Epithelial cell of esophagus (primary cell): Measurements from ENCODE around the gene ZNF280B.

GRCh38 chr22:22046399-22046866 lies 63.8 kb upstream of the TOP3B start:
- RRBS, result no CpG with 5 or more reads among the region's 3 CpGs

DNA sequence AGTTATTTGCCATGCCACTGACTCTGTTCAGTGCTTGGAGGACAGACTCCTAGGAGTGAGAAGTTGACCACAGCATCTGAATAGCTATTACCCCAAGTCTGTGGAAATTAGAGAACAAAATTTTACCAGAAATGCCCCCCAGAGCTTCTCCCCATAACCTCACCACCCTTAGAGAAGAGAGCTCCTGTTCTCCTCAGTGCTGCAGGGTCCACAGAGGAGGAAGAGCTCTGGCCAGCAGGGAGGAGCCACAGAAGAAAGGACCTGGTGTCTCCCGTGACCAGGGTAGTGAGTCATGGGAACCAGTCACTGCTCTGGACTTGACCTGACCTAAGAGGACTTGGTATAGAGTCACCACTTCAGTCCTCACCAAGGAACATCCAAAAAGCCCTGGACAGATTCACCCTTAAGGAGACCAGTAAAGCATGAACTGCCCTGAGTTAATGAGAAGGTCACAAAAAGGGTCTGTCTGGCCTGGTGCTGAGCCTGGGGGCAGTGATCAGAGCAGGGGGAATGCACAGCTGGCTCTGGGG lies 103.1 kb upstream of the TOP3B start:
- RRBS, result no CpG with 5 or more reads among the region's 1 CpG

GRCh38 chr22:22156680-22157533 lies 87.7 kb upstream of the VPREB1 start:
- RRBS, result 19% methylated on average over 2 of the region's 10 CpGs

DNA sequence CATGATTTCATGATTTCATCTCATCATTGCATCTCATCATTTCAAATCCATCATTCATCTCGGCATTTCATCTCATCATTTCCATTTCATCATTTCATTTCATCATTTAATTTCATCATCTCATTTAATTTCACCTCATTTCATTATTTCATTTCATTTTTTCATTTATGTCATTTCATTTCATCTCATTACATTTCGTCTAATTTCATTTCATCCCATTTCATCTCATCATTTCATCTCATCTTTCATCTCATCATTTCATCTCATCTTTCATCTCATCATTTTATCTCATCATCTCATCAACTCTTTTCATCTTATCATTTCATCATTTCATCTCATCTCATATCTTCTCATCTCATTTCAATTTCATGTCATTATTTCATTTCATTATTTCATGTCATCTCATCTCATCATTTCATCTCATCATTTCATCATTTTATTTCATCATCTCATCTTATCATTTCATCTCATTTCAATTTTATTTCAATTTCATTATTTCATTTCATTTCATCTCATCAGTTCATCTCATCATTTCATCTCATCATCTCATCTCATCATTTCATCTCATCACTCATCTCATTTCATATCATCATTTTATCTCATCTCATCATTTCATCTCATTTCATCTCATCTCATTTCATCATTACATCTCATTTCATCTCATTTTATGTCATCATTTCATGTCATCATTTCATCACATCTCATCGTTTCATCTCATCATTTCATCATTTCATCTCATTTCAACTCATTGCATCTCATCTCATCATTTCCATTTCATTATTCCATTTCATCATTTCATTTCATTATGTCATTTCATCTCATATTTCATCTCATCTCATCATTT lies 41.7 kb downstream of the VPREB1 start:
- RRBS, result no CpG with 5 or more reads among the region's 3 CpGs

- RRBS, result no CpG with 5 or more reads among the region's 6 CpGs
Measured at GRCh38 chr22:22375541-22376199, 131.1 kb downstream of the VPREB1 start.

DNA sequence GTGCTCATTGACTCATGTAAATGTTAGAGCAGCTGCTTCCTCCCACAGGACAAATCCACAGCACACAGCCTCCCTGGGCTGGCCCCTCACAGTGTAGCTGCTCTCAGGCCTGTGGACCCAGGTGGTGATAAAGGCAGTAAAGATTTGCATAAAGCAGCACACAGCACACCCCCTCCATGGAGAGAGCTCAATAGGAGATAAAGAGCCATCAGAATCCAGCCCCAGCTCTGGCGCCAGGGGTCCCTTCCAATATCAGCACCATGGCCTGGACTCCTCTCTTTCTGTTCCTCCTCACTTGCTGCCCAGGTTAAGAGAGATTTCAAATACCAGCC lies 113.8 kb downstream of the ZNF280B start:
- RRBS, result no CpG with 5 or more reads among the region's 1 CpG

DNA sequence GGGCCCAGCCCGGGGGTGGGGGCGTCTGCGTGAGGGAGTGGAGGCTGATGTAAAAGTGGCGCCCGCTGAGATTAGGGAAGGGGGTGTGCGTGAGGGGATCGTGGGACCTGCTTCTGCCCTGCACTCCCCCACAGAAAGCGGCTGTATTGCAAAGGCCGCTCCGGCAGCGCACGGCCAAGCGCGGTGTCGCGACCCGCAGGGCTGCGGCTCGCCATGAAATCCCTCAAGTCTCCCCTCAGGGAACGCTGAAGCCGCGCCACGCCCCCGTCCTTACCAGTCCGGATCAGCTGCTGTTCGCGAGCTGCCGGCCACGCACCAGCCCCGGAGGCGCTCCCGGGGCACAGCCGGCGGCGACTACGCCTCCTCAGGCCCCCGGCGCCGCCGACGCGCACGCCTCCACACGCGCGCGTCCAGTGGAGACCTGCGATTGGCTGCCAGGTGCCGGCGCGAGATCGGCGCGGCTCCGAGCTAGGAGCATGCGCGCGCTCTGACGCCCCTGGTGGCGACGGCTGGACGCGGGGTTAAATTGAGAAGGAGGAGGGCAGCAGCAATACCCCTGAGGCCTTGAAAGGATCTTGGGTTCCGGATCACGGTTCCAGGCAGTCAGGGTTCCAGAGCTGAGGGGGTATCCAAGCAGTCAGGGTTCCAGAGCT lies at the start of gene ZNF280B:
Gene ZNF280B, minus strand, starts transcription at position 358 of the 653 bp plus-strand sequence.
- RRBS, result 4% methylated on average over 13 of the region's 65 CpGs

- RRBS, result no CpG with 5 or more reads among the region's 9 CpGs
Measured at GRCh38 chr22:22787703-22788323, 99.8 kb upstream of the IGLL5 start.

DNA sequence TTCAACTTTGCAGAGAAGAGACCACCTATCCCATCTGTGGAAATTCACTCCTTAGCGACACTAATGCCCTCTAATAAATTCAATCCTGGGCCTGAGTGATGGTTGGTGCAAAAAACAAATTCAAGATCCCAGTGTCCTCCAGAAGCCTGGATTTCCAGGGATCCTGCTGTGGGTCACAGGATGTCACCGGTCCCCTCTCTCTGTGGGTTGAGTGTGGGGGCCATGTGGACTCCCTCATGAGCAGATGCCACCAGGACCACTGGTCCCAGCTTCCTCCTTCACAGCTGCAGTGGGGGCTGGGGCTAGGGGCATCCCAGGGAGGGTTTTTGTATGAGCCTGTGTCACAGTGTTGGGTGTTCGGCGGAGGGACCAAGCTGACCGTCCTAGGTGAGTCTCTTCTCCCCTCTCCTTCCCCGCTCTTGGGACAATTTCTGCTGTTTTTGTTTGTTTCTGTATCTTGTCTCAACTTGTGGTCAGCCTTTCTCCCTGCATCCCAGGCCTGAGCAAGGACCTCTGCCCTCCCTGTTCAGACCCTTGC lies 17.1 kb downstream of the IGLL5 start:
- RRBS, result no CpG with 5 or more reads among the region's 6 CpGs

DNA sequence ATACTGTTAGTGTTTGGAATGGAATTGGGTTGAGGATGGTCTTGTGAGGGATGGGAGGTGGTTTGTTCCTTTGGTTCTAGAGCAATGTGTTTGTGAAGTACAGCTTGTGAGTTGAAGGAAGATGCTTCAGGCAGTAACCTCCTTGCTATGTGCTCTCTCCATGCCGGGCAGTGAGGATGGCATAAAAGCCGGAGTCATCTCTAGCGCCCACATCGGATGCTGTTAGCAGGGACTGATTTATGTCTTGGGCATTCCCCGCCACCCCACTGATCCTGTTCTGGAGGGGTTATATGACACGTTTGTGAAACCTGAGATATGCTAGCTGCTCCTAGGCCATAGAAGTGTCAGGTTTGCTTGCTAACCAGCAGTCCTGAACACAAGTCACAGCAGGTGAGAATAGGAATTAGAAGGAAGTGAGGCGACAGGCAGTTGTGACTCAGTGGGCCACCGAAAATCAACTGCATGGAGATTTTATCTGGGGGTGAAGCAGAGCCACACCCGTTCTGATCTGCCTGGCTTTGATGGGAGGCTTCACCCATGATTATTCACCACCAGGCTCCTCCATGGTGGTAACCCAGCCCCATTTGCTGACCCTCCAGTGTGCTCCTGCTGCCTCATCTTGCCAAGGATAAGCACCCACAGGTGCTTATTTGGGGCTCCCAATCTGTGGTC lies 2.2 kb downstream of the BCR start:
- RRBS, result no CpG with 5 or more reads among the region's 9 CpGs

- RRBS, result no CpG with 5 or more reads among the region's 12 CpGs
Measured at GRCh38 chr22:23183235-23183993, 3.1 kb downstream of the BCR start.

DNA sequence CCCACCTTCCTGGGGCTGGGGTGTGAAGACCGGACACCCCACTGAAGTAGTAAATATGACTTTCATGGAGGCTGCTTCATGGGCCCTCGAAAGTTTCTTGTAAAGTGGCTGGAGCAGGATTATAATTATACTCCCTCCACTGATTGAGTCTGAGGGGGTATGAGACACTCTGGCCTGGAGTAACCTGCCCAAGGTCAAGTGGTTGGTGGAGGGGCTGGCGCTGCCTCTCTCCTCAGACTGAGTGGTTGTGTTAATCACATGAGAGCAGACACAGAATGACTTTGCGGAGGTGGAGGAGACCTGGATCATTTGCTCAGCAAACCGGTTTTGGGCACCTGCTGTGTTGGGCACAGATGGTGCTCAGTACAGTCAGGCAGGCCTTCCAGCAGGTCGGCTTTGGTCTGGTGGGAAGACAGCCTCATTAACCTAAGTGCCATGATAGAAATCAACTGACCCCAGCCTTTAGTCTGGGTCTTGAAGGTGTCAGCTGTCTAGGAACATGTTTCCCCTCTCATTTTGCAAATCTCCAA lies 11.8 kb downstream of the BCR start:
- RRBS, result no CpG with 5 or more reads among the region's 6 CpGs

DNA sequence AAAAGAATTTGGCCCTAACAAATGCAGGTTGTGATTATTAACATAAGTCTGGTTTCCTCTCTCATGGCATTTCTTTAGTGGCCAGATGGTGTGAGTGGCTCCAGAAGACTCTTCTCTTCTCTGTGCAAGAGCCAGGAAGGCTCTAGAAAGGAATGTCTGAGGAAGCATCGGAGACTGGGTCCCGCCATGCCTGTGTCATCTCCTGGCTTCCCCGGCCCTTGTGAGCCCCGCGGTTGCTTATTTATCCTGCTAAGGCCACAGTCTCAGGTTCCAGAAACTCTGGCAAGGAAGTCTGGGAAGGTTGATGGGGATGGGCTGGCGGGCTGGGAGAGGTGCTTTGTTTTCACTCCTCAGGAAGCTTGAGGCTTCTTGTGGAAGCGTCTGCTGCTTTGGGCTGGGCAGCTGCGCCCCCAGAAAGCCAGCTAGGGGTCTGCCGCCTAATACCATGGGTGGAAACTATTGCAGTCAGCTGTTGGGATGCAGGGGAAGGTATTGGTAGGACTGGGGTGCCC lies 18.9 kb downstream of the BCR start:
- RRBS, result no CpG with 5 or more reads among the region's 9 CpGs

- RRBS, result no CpG with 5 or more reads among the region's 15 CpGs
Measured at GRCh38 chr22:23256921-23257680, 76.8 kb downstream of the BCR start.

- RRBS, result 79% methylated on average over 3 of the region's 15 CpGs
Measured at GRCh38 chr22:23265103-23265534, 84.8 kb downstream of the BCR start.

DNA sequence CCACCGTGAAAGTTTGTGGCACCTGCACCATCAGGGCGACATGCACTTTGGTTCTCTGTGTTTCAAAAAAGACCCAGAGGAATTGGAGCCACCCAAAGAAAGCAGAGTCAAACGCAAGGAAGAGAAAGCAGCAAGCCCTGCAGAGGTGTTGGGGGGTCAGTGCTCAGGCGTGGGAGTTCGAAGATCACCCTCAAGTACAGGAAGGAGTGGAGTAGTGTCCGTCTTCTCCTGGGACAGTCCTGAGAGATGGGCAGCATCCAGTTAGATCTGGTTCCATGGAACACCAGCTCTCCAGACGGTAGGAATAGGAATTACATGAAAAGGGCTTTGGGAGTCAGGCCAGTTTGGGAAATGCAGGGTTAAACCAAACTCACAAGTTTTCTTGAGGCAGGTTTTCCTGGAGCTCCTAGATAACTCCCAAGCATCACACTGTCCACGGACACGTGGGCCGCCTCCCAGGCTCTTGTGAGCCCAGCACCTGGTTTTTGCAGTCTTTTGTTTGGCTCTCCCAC lies 89.8 kb downstream of the BCR start:
- RRBS, result no CpG with 5 or more reads among the region's 10 CpGs

GRCh38 chr22:23283584-23284709 lies 103.6 kb downstream of the BCR start:
- RRBS, result 100% methylated on average over 1 of the region's 27 CpGs

- RRBS, result 61% methylated on average over 7 of the region's 34 CpGs
Measured at GRCh38 chr22:23383244-23384503, 196.4 kb downstream of the IGLL1 start.

DNA sequence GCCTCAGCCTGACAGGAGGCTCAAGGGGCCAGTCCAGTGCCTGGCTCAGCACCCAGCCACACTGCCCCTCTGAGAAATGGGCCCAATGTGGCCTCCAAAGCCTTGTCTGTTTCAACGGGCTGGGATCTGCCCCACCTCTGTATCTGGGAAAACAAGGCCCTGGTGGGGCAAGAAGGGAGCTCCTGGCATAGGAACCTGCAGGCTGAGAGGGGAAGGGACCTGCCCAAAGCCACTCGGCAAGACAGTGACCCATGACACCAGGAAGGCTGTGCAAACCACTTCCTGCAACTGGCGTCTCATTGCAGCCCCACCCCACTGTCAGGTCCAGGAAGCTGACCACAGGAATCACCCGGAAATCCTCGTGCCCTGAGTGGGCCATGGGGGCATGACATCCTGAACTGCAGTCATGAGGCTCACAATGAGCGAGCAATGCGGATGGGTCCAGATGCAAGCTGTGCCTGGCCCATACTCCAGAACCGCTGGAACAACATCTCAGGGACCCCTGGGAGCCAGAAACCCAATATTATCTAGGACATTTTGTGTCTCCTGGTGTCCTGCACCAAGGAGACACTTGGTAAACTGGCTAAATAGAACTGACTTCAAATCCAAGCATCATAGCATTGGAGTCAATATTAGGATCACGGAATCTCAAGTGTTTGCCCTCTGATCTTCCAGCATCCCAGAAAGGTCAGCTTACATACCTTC lies 14.8 kb upstream of the RGL4 start:
- RRBS, result no CpG with 5 or more reads among the region's 9 CpGs

- RRBS, result no CpG with 5 or more reads among the region's 12 CpGs
Measured at GRCh38 chr22:23714238-23714649, 23.4 kb downstream of the RGL4 start.